Measurements from ENCODE around the genes LRRC75A and PLD6.

- PRO-cap, 2 experiments: no peak in any of the 2 experiments
Observed at GRCh38 chr17:16464535-16465145, 27.4 kb downstream of the LRRC75A start.

DNA sequence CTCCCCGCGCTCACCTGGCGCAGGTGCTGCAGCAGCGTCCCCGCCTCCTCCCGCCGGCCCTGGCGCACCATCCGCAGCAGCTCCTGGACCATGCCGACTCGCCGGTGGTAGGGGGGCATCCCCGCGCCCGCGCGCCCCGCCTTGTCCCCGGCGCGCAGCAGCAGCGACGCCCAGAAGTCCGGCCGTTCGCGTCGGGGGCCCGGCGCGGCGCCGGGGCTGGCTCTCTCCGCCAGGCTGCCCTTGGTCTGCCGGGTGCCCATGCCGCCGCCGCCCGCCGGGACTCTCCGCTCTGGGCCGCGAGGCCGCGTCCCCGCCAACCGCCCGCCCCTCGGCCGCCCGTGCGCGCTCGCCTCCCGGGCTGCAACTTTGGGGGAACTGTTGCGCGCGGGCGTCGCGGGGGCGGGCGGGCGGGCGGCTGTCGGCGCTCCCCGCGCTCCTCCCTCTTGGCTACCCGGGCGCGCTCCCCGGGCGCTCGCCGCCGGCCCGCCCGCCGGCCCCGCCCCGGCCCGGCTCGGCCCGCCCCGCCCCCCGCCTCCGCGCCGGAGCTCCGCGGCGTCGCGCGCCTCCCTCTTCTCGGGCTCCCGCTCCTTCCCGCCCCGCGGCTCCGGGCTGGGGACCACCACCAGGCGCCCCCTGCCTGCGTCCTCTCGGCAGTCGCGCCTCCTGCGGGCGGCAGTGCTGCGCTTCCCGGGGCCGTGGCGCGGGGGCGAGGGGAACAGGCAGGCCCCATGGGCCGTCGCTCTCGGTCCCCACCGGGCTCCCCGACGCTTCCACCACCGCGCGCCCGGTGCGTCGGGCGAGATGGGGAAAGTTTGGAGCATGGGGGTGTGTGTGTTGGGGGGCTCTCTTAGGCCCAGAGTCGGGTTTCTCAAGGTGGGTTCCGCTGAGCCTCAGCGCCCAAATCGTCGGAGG is at the start of gene LRRC75A:
TSS of gene LRRC75A (minus strand) at position 463 of the 912 bp plus-strand sequence.
- PRO-cap, 2 experiments: no peak in any of the 2 experiments

- PRO-cap, 2 experiments: no peak in any of the 2 experiments
Observed at GRCh38 chr17:17021032-17022042, 20.9 kb upstream of the MPRIP start.

DNA sequence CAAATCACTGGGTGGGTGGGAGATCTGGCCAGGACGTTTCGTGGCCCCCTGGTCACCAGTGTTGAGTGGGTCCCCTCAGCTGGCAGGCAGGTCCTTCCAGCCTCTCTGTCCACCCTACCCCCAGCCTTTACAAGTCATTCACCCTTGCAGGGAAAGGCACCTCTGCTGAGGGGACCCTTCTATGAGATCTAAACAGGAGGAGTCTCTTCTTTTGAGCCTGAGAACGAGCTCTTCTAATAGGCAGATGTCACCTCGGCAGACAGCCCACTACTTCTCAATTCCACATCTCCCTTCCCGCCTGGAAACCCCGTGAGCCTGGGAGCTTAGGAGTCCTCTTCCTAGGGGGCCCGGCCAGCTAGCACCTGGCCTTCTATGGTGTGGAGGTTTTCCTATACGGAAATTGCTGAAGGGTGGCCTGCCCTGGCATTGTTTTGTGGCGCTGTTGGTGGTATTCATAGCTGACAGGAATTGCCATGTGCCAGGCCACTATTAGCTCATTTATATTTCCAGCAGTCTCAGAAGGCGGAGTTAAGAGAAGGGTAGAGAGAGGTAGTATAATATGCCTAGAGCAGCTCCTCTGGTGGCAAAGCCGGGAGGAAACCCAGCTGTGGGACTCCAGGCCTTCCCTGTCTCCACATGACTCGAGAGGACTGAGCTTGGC is 13.3 kb downstream of the MPRIP start:
- PRO-cap, 2 experiments: no peak in any of the 2 experiments

- PRO-cap, 2 experiments: no peak in any of the 2 experiments
Observed at GRCh38 chr17:17087077-17088199, 45.2 kb downstream of the MPRIP start.

- PRO-cap, 2 experiments: no peak in any of the 2 experiments
Observed at GRCh38 chr17:17107014-17107363, 64.7 kb downstream of the MPRIP start.

DNA sequence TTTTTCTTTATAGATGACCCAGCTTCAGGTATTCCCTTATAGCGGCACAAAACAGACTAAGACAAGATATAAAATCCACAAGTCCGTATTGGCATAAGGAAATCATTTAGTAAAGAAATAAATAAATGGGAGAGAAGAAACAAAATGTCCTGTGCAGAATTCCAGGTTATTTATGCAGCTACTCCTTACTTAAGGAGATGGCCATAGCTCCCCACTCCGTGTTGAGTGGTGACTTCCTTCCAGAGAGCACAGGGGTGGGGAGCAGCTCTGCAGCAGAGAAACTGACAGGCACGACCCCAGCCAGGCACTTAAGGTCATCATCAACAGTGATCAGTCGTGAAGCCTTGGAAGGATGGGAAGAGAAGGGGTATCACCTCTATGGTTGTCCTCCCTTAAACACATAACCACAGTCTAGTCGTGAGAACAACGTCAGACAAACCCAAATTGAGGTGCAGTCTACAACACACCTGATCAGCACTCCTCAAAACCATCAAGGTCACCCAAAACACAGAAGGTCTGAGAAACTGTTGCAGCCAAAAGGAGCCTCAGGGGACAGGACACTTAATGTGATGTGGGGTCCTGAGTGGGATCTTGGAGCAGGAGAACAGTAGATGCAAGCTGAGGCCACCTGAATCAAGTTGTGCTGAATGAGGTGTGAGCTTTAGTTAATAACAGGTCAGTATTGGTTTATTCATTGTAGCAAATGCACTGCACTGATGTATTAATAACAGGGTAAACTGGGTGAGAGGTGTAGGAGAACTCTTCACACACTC is 68.2 kb downstream of the MPRIP start:
- PRO-cap, 2 experiments: no peak in any of the 2 experiments

- PRO-cap, 2 experiments: no peak in any of the 2 experiments
Observed at GRCh38 chr17:17203020-17203618, 3.0 kb downstream of the PLD6 start.

DNA sequence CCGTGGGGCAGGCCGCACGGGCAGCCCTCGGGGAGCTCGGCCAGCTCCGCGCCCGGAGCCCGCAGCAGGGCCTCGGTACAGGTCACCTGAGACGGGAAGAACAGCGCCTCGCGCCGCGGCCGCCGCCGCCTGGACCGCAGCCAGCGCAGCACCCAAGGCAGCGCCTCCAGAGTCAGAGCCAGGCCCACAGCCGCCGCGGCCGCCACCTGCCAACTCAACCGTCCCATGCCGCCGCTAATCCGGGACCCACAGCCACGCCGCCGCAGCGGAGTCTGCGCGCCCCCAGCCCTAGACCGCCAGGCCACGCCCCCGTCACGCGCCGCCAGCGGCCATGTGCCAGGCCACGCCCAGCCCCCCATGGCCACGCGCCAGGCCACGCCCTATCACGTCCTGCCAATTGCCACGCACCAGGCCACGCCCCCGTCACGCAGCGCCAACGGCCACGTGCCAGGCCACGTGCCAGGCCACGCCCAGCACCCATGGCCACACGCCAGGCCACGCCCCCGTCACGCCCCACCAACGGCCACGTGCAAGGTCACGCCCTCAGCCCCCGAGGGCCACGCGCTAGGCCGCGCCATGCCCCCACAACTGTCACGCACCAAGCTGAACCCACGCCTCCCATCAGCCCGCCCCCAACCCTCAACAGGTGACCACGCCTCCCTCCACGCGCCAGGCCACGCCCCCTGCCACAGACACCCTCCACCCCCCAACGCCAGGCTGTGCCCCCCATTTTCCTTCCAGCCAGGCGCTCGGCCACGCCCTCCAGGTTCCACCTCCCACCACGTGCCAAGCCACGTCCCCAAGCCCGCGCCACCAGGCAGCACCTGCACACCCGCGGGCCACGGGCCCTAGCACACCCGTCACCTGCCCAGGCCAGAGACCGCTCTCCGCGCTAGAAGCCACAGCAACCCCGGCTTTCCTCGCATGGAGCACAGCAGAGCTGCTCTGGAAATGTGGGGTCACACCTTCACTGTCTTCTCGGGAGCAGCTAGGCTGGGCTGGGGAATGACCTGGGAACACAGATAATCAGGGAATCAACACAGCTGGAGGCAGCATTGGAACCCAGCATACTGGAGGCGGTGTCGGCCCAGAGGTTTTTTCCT is at the start of gene PLD6:
TSS of gene PLD6 (minus strand) at position 274 of the 1,103 bp plus-strand sequence.
- PRO-cap, 2 experiments: peak in 2 of 2 experiments; most common plus-strand start position 876 of the sequence (in 1); most common minus-strand start position 274 of the sequence (in 2)

- PRO-cap, 2 experiments: peak in 1 of 2 experiments; most common minus-strand start chr17:17273021 (in 1)
Observed at GRCh38 chr17:17272903-17273211, 8.2 kb downstream of the COPS3 start.

DNA sequence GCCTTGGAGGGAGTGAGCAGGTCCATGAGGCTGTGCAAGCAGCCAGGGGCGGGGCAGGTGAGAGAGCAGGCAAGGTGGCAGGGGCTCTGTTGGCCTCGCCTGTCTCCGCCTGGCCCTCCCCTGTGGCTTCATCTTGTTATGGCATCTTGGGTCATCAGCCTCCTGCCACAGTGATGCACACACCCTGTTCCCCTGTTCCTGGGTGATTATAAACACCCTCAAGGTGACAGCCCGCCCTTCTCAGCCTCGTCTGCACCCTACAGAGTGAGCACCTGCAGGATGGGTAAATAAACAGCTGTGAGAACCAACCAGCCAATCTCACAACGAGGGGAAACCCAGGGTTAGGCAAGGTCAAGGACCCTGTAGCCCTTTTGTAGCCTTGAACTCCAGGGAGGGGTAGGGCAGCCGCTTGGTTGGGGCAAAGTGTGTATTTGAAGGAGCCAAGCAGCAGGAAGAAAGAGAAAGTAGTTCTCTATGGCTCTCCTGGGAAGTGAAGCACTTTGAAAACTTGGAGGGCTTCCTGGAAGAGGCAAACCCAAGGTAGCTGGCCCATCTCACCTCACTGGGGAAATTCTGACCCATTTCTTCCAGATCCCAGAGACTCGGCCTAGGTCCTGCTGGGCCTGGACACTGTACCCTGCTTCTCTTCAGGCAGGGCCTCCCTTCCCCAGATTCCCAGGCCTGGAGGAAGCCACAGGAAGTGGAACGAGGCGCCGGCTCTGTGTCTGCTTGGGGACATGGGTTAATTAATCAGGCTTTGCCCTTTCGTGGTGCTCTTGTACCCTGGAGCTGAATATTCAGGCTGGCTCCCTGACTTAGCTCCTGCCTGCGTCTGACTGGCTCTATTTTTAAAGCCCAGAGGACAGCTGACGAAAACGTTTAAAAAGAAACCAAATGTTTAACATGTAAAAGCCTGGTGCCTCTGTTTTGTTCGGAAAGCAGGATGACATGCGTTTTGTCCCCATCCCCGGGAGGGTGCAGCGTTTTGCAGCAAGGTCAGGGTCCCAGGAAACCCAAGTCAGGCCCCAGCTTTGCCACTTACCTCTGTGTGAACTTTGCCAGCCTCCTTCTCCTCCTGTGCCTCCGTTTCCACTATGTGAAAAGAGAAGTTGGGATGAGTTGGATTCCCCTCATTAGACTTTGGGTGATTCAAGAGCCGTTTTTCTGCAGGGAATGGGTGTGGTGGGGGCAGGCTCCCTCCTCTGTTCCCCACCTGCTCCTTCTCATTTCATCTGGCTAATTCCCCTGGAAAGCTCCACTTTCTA is 60.9 kb downstream of the NT5M start:
- PRO-cap, 2 experiments: no peak in any of the 2 experiments

GRCh38 chr17:17385181-17386074 is 82.3 kb downstream of the NT5M start:
- PRO-cap, 2 experiments: no peak in any of the 2 experiments

DNA sequence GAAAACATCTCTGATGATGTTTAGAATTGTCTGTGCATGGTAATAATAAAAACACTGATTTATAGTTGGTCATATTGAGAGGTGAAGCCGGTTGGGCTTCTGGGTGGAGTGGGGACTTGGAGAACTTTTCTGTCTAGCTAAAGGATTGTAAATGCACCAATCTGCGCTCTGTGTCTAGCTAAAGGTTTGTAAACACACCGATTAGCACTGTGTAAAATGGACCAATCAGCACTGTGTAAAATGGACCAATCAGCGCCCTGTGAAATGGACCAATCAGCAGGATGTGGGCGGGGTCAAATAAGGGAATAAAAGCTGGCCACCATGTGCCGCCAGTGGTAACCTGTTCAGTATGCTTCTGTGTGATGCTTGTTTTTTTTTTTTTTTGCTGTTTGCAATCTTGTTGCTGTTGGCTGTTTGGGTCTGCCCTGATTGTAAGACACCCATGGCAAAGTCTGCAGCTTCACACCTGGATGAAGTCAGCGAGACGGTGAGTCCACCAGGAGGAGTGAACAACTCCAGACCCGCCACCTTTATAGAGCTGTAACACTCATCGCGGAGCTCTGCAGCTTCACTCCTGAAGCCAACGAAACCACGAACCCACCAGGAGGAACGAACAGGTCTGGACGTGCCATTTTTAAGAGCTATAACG is 85.2 kb upstream of the MED9 start:
- PRO-cap, 2 experiments: no peak in any of the 2 experiments

- PRO-cap, 2 experiments: no peak in any of the 2 experiments
Observed at GRCh38 chr17:17392131-17392446, 84.7 kb upstream of the MED9 start.

- PRO-cap, 2 experiments: no peak in any of the 2 experiments
Observed at GRCh38 chr17:17408360-17408853, 68.4 kb upstream of the MED9 start.

GRCh38 chr17:17447224-17447894 is 29.4 kb upstream of the MED9 start:
- PRO-cap, 2 experiments: no peak in any of the 2 experiments

GRCh38 chr17:17560073-17560682 is 31.3 kb downstream of the PEMT start:
- PRO-cap, 2 experiments: no peak in any of the 2 experiments

DNA sequence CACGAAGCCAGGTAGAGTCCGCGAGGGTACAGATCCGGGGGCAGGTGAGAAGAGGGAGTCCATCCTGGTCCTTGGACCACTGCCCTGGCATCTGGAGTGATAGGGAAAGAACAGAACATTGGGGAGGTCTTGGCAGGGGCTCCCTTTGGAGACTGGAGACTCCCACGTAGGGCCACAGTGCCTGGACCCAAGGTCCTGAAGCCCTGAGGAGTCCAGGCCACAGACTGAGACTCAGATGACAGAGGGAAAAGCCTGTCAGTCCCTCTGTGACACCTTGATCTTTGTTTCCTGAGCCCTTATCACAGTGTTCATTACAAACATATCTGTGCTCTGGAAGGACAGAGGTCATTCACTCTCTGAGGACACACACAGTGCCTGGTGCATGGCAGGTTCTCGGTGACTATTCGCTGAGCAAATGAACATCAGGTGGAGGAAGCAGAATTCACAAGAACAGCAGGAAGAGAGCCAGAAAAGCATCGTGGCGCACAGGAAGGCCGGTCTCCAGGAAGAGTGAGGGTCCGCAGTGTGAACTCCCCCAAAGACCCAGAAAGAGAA is 20.6 kb downstream of the PEMT start:
- PRO-cap, 2 experiments: peak in 1 of 2 experiments; most common plus-strand start position 468 of the sequence (in 1); most common minus-strand start position 283 of the sequence (in 1)

- PRO-cap, 2 experiments: peak in 1 of 2 experiments; most common plus-strand start chr17:17577018 (in 1); most common minus-strand start chr17:17576856 (in 1)
Observed at GRCh38 chr17:17576780-17577684, 14.5 kb downstream of the PEMT start.

DNA sequence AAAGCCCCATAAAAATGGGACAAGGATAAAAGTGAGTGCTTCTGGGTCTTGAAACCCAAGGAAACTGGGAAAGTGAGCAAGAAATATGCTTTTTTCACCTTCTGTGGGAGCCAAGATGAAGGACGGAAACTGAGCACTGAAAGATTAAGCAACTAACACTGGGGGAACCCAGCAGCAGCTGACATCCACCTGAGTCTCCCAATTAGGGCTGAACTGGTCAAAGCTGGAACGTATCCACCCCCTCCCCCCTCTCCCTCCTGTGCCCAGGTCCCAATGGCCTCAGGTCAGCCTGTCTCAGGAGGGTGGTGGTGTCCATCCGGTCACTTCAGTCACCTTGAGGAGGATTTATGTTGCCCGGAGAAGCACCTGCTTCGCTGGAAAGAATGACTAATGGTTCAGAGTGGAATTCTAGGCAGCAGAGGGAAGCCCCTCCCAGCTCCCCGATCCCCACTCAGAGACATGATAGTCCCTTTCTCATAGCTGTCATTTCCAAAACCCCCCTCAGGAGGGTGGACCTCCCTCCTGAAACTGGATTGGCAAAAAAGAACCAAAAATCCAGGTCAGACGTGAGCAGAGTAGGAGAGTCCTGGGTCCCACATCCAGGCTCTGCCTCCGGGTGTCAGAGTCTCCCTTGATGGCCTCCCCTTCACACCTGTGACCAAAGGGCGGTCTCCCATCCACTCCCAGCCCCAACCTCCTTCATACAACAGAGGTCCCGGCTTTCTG is 9.9 kb downstream of the PEMT start:
- PRO-cap, 2 experiments: no peak in any of the 2 experiments